ENCODE data around the gene SEC22C.

DNA sequence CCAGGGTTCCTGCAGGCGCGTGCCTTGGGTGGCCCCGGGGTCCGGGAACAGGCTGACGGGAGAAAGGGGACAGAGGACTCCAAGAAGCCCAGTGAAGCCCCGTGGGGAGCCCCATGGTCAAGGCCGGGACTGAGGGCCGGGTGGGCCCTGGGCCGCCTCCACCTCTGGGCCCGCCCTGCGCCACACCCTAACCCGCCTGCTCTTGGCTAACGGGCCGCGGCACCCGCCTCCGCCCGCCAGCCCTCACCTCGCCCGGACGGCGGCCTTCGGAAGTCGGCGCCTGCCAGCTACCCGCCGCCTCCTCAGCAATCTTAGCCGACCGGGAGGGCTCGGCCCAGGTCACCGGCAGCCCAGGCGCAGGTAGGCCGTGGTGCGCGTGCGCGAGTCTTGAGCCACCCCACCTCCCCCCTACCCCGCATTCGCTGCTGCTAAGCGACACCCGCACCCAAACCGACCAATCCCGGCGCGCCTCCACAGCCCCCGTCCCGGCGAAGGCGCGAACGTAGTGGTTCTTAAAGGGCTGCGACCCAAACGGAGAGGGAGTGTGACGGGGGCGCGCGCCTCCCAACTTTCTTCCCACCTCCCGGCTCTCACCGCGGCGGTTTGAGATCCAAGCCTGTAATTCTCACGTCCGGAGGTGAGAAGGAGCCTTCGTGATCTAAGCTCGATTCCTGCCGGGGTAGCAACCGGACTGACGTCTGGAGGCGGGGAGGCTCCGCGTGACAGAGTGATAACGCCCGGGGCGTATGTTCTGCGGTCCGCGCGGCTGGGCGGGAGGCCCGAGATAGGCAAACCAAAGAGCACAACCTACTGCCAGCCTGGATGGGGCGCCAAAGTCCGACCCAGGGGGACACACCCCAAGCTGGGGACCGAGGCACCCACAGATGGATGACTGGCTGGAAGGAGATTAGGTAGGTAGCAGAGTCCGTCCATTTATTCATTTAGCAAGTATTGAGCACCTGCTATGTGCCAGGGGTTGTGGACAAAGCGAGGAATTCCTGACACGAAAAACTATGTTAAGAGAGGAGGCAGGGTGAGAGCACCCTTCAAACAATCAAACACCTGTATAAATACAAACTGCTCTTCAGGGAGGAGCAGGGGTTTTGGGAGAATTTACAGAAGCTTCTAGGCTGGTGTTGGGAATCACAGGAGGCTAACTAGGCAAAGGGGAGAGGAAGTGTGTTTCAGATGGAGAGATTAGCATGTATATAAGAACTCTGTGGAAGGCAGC, at the start of gene SEC22C:
SEC22C (minus strand) TSS at position 369 of the 1,231 bp plus-strand sequence.
- PRO-cap: bidirectional peak, plus-strand start at position 114 of the sequence, minus-strand start at position 131 of the sequence; bidirectional peak, plus-strand start at position 515 of the sequence, minus-strand start at position 313 of the sequence; bidirectional peak, plus-strand start at position 747 of the sequence, minus-strand start at position 693 of the sequence
CAGE:
- cytosol, long polyA minus RNA: start-site peak on the minus strand centred at position 341 of the sequence, 48 bp wide, 152 reads
- cytosol, long polyA plus RNA: start-site peak on the minus strand centred at position 347 of the sequence, 68 bp wide, 305 and 376 reads in 2 replicates
- long polyA plus RNA: no peak
- nucleus, long polyA minus RNA: start-site peak on the minus strand centred at position 347 of the sequence, 71 bp wide, 263 reads; start-site peak on the plus strand centred at position 508 of the sequence, 69 bp wide, 25 reads; start-site peak on the plus strand centred at position 1,162 of the sequence, 21 bp wide, 7 reads
- nucleus, long polyA plus RNA: start-site peak on the minus strand centred at position 366 of the sequence, 90 bp wide, 171 and 344 reads in 2 replicates

DNA sequence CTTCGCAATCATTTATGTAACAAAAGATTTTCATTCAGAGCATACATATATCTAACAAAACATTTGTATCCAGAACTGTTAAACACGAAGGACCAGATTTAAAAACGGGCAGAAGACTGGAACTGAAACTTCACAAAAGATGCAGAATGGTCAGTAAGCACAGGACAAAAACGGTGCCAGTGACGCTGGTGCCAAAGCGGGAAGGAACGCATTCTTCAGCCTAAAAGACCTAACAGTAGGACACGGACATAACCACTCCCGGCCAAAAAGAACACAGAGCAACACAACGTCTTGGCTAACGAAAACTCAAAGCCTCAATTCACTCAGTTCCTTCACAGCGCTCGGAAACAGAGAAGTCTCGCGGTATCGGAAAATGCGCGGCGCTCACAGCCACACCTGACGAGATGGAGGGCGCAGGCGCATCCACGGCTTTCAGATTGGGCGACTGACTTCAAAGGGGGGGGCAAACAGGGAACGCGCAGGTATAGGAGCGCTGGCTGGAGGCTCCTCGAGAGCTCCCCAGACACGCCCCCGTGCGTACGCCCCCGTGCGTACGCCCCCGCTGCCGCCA, 386 bp upstream of the NKTR start:
- PRO-cap: bidirectional peak, plus-strand start outside the sequence, minus-strand start at position 308 of the sequence
CAGE:
- cytosol, long polyA minus RNA: start-site peak on the minus strand centred at position 297 of the sequence, 49 bp wide, 8 reads
- cytosol, long polyA plus RNA: no peak
- long polyA plus RNA: no peak
- nucleus, long polyA minus RNA: start-site peak on the minus strand centred at position 333 of the sequence, 51 bp wide, 15 reads
- nucleus, long polyA plus RNA: no peak

GRCh38 chr3:42601941-42602654, 1.6 kb downstream of the NKTR start:
- PRO-cap: no peak
CAGE:
- cytosol, long polyA minus RNA: no peak
- cytosol, long polyA plus RNA: no peak
- long polyA plus RNA: no peak
- nucleus, long polyA minus RNA: no peak
- nucleus, long polyA plus RNA: no peak

DNA sequence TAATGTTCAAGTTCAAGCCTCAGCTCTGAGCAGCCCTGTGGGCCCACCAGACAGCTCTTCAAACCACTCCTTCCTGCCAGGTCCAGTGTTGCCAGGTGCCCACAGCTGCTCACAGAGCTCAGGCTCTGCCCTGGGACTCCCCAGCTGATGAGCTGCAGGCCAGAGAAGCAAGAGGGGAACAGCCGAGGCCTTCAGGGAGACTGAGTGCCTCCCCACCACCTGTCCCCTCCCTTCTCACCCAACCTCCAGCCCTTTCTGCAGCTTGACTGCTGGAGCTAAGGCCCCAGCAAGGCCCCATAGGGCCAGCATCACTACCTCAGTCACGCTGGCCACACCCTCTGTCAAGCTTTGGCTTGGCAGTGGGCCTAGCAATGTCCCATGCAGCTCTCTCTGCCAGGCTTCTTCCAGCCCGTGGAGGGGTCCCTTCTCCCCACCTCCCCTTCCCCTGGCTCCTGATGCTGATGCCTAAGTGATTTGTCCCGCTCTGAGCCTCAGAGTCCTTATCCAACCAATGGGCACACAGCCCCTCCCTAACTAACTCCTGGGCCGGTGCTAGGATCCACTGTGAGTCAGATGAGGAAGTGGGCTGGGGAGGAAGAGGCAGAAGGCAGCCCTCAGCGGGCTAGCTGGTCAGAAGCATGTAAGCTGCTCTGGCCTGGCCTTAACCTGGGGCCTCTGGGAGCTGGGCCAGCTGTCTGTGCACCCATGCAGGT, 1.0 kb upstream of the ZBTB47 start:
- PRO-cap: unidirectional peak, plus-strand start at position 572 of the sequence
CAGE:
- cytosol, long polyA minus RNA: no peak
- cytosol, long polyA plus RNA: no peak
- long polyA plus RNA: no peak
- nucleus, long polyA minus RNA: no peak
- nucleus, long polyA plus RNA: no peak

DNA sequence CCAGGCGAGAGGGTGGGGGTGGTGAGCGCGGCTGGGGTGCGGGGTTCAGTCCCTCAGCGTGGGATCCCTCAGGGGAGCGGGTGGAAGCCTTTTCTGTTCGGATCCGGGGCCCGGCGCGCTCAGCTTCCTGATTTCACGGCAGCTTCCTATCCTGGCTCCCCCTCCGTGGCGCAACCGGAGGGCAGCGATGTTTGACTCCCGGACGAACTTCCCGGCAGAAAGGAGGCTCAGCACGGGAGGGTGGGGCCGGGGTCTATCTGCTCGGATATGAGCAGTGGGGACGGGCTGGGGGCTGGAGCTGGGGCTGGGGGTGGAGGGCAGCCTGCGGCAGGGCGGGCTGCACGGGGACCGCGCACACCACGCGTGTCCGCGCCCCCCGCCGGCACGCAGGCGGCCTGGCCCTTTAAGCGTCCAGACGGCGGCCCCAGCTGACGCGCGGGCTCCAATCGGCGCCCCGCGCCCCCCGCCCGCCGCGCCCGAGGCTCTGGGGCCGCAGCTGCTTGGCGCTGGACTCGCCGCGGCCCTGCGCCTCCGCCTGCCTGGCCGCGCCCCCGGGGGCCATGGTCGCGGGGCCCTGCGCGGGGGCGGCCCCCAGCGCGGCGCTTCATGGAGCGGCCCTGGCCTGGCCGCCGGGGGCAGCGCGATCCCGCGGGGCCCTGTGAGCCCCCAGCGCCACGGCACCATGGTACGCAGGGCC, 662 bp downstream of the ZBTB47 start:
- PRO-cap: bidirectional peak, plus-strand start at position 194 of the sequence, minus-strand start at position 167 of the sequence; bidirectional peak, plus-strand start at position 473 of the sequence, minus-strand start at position 562 of the sequence
CAGE:
- cytosol, long polyA minus RNA: no peak
- cytosol, long polyA plus RNA: no peak
- long polyA plus RNA: no peak
- nucleus, long polyA minus RNA: start-site peak on the minus strand centred at position 156 of the sequence, 89 bp wide, 30 reads; start-site peak on the plus strand centred at position 212 of the sequence, 120 bp wide, 24 reads; start-site peak on the plus strand centred at position 594 of the sequence, 80 bp wide, 20 reads
- nucleus, long polyA plus RNA: start-site peak on the plus strand centred at position 471 of the sequence, 89 bp wide, 29 and 27 reads in 2 replicates

GRCh38 chr3:42705879-42706396, 3.3 kb upstream of the HHATL start:
- PRO-cap: no peak
CAGE:
- cytosol, long polyA minus RNA: no peak
- cytosol, long polyA plus RNA: no peak
- long polyA plus RNA: no peak
- nucleus, long polyA minus RNA: no peak
- nucleus, long polyA plus RNA: no peak

DNA sequence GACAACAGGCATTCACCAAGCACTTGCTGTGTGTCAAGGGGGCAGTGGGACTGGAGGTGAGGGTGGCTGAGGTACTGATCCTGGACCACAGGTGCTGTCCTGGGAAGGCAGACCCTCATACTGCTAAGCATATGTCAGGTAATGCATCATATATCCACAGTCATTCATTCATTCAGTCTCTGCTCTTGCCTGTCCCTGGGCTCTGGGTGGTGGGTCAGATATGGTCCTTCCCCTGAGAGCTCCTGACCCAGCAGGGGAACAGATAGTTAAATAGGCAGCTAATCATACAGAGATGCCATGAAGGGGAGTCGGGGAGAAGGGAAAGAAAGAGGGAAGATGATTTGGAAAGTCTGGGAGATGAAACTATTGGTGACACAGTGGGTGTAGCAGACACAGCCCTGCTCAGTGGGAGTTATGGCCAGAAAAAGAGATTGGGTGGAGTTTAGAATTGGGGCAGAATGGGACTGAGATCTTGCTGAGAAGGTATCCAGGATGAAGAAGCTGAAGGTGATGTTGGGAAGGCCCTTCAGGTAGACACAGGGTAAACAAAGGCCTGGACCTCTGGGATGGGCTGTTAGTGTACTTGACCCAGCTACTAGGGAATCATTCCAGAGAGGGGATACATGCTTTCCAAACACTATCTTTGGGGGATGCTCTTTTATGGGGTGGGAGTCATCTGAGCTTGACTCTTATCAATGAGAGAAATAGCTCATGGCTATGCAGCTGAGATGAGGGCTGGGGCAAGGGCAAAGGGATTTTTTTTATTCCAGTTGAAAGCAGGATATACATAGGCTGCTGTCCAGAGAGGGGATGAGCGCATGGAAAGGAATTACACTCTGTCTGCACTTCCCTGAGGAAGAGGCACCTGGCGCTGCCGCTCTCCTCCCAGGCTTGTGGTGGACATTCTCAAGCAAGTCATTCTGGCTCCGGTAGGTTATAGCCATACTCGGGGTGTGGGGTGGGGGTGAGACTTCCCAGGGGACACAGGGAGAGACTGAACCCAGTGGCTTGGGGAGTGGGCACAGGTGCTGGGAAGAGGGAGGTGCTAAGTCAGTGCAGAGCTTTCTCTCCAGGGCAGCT, 24.8 kb downstream of the CYP8B1 start:
- PRO-cap: no peak
CAGE:
- cytosol, long polyA minus RNA: no peak
- cytosol, long polyA plus RNA: no peak
- long polyA plus RNA: no peak
- nucleus, long polyA minus RNA: no peak
- nucleus, long polyA plus RNA: no peak

DNA sequence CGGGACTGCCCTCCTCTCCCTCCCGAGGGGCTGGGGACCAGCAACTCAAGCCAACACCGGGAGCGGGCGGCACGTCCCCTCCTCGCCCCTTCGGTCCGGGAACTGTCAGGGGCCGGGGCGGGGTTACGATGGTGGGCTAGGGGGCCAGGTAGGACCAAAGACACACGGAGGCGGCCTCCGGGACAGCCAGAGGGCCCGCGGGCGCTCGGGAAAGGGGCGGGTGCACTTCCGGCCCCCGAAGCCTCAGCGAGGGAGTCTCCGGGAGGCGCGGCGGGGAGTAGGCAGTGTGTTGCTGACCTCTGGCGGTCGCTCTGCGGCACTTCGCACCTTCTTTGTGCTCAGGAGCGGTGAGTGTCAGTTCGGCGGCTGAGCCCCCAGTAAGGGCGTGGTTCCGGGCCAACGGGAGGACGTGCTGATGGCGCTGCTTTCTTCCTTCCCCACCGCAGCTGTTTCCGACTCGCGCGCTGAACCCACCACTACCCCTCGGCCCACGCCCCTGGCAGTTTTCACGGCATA, 5.2 kb upstream of the CYP8B1 start:
- PRO-cap: bidirectional peak, plus-strand start at position 357 of the sequence, minus-strand start at position 216 of the sequence
CAGE:
- cytosol, long polyA minus RNA: no peak
- cytosol, long polyA plus RNA: no peak
- long polyA plus RNA: no peak
- nucleus, long polyA minus RNA: no peak
- nucleus, long polyA plus RNA: no peak

DNA sequence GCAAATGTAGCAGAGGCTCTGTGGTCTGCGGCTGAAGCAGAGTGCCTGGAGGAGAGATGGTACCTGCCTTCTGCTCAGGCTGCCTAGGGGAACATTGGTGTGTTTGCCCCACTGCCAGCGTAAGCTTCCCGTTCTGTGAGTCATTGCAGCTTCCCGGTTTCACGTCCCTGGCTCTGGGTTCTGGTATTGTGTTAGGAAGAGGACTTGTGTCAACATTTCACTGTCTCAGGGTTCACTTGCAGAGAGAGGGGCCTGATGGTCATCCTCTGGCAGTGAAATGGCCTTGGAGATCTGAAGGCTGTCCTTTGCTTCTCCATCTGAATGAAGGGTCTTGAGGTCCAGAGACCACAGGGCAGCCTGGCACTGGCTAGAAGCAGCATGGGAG, 1.9 kb downstream of the GASK1A start:
- PRO-cap: no peak
CAGE:
- cytosol, long polyA minus RNA: no peak
- cytosol, long polyA plus RNA: no peak
- long polyA plus RNA: no peak
- nucleus, long polyA minus RNA: no peak
- nucleus, long polyA plus RNA: no peak

- PRO-cap: bidirectional peak, plus-strand start at chr3:43180284, minus-strand start at chr3:43180066
CAGE:
- cytosol, long polyA minus RNA: no peak
- cytosol, long polyA plus RNA: no peak
- long polyA plus RNA: no peak
- nucleus, long polyA minus RNA: start-site peak on the minus strand at chr3:43179919-43179943, 9 reads; start-site peak on the minus strand at chr3:43180105-43180164, 10 reads
- nucleus, long polyA plus RNA: no peak
Observed at GRCh38 chr3:43179579-43180457, 73.9 kb upstream of the POMGNT2 start.

DNA sequence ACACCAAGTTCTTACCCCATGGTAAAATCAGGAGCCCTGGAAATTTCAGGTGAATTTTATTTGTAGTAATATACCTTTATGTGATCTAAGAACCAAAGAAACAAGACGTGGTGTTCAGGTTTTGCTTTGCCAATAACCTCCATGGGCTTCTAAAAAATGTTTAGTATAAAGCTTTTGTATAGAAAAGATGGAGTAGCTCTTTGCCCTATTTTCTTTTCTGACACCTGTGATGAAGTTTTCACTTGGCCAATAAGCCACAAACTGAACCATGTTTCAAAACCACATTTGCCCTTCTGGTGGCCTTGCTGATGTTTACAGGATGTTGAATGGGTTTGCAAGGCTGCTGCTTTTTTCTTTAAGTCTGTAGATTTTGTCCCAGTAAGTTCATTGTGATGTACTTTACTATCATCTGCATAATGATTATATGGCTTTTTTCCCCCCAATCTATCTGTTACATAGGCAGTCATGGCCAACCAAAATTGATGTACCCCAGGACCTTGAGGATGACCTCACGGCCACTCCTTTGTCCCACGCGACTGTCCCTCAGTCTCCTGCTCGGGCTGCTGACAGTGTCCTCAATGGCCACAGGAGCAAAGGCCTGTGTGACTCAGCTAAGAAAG, 60.6 kb downstream of the SNRK start:
- PRO-cap: no peak
CAGE:
- cytosol, long polyA minus RNA: no peak
- cytosol, long polyA plus RNA: no peak
- long polyA plus RNA: no peak
- nucleus, long polyA minus RNA: no peak
- nucleus, long polyA plus RNA: no peak

GRCh38 chr3:43347500-43348318, 61.4 kb downstream of the SNRK start:
- PRO-cap: no peak
CAGE:
- cytosol, long polyA minus RNA: no peak
- cytosol, long polyA plus RNA: no peak
- long polyA plus RNA: no peak
- nucleus, long polyA minus RNA: no peak
- nucleus, long polyA plus RNA: no peak

DNA sequence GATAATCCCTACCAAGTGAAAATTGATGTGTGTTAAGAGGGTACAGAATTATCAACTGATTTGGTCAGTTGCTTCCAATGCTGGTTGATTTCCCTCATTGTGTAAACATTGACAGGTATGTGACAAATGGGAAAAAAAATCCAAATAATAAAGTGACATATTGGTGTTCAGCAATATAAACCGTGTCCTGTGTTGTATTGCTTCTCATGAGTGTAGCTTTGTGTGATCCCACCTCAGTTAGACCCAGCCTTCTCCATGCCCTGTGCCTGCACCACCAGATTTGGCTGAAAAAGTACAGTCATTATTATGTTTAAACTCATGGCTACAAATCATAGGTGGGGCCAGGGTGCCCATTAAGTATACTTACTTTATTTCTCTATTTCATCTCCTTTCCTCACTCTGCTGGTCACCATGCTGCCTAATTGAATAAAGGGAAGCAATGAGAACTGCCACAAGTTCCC, 64.7 kb downstream of the SNRK start:
- PRO-cap: no peak
CAGE:
- cytosol, long polyA minus RNA: no peak
- cytosol, long polyA plus RNA: no peak
- long polyA plus RNA: no peak
- nucleus, long polyA minus RNA: no peak
- nucleus, long polyA plus RNA: no peak

GRCh38 chr3:43565685-43566174, 56.1 kb downstream of the ANO10 start:
- PRO-cap: no peak
CAGE:
- cytosol, long polyA minus RNA: no peak
- cytosol, long polyA plus RNA: no peak
- long polyA plus RNA: no peak
- nucleus, long polyA minus RNA: no peak
- nucleus, long polyA plus RNA: no peak

GRCh38 chr3:43872225-43872779, 181.6 kb downstream of the ABHD5 start:
- PRO-cap: bidirectional peak, plus-strand start at chr3:43872555, minus-strand start at chr3:43872434
CAGE:
- cytosol, long polyA minus RNA: no peak
- cytosol, long polyA plus RNA: no peak
- long polyA plus RNA: no peak
- nucleus, long polyA minus RNA: no peak
- nucleus, long polyA plus RNA: no peak

DNA sequence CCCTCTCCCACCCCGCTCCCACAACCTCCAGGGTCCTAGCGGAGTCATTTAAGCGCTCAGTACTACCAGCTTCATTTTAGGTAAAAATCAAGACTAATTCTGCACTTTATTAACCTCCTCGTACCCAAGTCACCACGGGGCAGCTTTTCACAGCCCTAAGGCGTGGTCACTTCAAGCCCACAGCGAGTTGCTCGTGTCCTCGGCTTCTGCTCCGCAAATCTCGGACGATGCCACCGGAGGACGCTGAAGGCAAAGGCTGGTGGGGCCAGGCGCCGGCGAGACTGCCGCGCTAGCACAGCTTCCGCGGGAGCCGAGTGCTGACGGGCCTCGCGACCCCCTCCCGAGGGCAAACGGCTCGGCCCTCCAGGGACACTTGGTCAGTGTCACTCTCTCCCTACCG, 245.5 kb upstream of the TOPAZ1 start:
- PRO-cap: no peak
CAGE:
- cytosol, long polyA minus RNA: no peak
- cytosol, long polyA plus RNA: no peak
- long polyA plus RNA: no peak
- nucleus, long polyA minus RNA: no peak
- nucleus, long polyA plus RNA: no peak

GRCh38 chr3:44455063-44455796, 22.2 kb downstream of the ZNF445 start:
- PRO-cap: no peak
CAGE:
- cytosol, long polyA minus RNA: no peak
- cytosol, long polyA plus RNA: no peak
- long polyA plus RNA: no peak
- nucleus, long polyA minus RNA: no peak
- nucleus, long polyA plus RNA: no peak

GRCh38 chr3:44760716-44761502, 510 bp downstream of the KIAA1143 start:
- PRO-cap: no peak
CAGE:
- cytosol, long polyA minus RNA: no peak
- cytosol, long polyA plus RNA: no peak
- long polyA plus RNA: no peak
- nucleus, long polyA minus RNA: no peak
- nucleus, long polyA plus RNA: no peak

GRCh38 chr3:44977129-44977604, 1.1 kb downstream of the EXOSC7 start:
- PRO-cap: no peak
CAGE:
- cytosol, long polyA minus RNA: no peak
- cytosol, long polyA plus RNA: no peak
- long polyA plus RNA: no peak
- nucleus, long polyA minus RNA: no peak
- nucleus, long polyA plus RNA: no peak

DNA sequence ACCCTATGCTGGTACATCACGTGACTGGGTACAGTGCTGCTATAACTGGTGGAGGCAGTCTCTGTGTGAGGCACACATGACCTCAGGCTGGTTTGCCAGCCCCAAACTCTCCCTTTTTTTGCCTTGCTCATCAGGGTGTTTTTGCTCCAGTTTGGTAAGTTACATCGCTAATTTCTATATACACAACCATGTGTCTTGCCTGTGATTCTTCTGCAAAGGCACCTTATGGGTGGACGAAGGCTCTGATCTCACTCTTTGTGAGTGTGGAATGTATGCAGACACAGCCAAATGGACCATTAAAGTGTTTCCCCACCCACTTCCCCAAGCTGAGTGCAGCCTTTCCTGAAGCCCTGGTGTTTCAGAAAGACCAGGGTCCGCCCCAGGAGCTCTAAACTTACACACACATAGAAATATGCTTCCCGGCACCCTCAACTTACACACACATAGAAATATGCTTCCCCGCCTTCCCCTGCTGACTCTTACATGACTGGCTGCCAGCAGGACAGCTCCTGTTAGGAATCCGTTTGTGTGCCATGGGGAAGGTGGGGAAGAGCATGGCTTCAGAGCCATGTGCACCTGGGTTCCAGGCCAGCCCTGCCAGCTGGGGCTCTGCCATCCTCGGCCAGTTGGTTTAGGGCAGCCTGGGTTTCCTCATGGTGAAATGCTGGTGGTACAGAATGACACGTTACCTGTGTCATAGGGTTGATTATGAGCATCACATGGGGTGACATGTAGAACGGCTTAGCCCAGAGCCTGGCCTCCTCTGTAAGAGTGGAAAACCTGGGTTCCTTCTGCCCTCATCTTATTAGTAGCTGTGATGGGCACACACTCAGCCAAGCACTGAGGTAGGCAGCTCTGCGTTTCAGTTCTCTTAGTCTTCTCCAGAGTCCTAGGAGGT, 3.5 kb downstream of the CLEC3B start:
- PRO-cap: no peak
CAGE:
- cytosol, long polyA minus RNA: no peak
- cytosol, long polyA plus RNA: no peak
- long polyA plus RNA: no peak
- nucleus, long polyA minus RNA: no peak
- nucleus, long polyA plus RNA: no peak

All from endothelial cell of umbilical vein (primary cell).